Fibroblast of villous mesenchyme (primary cell): ENCODE results near the gene CTSZ.

DNA sequence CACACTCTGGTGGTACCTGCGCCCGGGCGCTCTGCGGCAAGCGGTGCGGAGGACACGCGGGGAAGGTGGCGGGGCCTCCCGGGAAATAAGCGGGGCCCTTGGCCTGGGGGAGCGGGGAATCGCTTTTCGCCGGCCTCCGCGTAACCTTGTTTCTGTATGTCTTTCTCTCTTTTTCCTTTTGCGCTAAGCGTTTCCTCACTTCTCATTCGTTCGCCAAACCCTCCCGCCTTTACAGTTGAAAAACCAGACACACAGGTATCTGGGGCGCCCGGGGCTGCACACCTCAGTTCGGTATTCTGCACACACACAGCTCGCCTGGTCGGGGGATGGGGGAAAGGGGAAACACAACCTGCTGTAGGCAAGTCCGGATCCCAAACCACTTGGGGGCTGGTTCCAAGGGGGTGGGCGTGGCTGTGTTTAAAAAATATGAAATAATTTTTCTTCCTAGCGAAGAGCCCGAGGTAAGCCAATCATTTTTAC, 35.2 kb upstream of the GNAS start:
- CAGE, long polyA plus RNA: no peak

DNA sequence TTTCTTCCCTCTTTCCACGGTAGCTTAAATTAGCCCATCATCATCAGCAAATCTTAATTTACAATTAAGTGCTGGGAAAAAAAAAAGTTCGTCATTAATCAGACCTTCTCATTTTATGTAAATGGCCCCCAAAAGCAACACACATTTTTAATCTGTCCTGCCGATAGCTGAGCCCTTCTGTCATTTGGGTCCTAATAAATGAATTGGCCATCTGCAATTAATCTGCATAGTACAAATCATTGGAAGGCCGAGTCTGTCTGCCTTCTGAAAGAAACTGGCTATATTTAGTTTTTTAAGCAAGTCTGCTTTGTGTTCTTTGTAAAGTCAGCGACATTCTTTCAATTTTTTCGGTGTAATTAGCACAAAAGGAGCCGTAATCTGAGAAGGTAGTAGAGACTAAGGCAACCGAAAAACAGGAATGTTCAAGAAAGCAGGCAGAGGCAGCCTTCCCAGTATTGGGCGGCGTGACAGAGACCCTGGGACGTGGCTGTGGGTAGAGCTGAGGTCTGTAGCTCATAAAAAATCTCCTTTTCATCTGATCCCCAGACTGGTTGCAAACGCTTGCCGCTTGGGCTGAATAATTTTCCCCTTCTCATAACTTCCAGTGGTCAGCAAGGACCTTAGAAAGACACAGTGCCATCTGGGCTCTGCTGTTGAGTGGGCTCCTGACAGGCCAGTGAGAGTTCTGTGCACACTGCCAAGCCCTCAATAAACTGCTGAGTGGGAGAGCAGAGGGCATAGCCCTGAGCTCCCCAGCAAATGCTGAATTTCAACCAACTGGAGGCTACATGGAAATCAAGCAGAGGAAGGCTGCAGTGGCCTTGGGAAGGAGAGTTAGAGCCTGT, 8.0 kb upstream of the GNAS start:
- CAGE, long polyA plus RNA: no peak

DNA sequence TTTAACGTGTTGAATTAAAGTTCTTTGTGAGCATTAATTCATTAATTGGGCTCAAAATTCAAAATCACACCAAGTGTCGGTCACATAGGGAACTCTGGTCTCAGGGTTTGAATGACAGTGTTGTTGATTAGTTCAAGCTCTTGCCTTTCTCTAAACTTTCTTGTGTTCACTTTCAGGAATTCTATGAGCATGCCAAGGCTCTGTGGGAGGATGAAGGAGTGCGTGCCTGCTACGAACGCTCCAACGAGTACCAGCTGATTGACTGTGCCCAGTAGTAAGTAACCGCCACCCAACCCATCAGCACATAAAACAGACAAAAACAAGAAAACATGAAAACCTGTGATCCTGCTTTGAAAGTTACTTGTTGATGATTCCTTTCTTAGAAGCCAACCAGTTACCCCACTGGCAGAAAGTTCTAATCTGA, 14.0 kb downstream of the GNAS start:
- CAGE, long polyA plus RNA: no peak

- CAGE, long polyA plus RNA: no peak
Measured at GRCh38 chr20:58987733-58988414, 6.8 kb downstream of the NELFCD start.

DNA sequence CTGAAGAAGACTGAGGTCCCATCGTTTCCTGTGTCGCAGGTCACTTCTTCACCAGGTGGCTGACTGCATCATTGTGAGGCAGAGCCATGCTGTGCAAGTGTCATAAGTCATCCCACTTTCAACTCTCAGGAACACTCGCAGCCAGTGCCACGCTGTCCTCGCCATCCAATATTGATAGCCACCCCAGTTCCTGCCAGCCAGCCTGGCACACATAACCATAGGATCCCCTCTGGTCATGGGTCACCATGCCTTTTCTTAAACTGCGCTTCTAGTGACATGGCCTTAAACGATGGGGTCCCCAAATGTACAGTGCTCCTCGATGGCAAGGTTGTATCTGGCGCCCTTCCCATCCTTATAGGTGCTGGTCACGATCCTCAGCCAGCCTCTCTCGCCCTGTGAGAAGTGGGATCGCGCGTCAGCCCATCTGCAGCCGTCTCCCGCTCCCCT, 11.7 kb downstream of the CTSZ start:
- CAGE, long polyA plus RNA: no peak

GRCh38 chr20:59006563-59007655, at the start of gene CTSZ:
Gene CTSZ, minus strand, starts transcription at chr20:59007254.
- CAGE, long polyA plus RNA: start-site peak on the minus strand at chr20:59007213-59007289, 224 and 1,034 reads in 2 replicates

- CAGE, long polyA plus RNA: no peak
Measured at GRCh38 chr20:59063756-59064132, 21.2 kb upstream of the PRELID3B start.

DNA sequence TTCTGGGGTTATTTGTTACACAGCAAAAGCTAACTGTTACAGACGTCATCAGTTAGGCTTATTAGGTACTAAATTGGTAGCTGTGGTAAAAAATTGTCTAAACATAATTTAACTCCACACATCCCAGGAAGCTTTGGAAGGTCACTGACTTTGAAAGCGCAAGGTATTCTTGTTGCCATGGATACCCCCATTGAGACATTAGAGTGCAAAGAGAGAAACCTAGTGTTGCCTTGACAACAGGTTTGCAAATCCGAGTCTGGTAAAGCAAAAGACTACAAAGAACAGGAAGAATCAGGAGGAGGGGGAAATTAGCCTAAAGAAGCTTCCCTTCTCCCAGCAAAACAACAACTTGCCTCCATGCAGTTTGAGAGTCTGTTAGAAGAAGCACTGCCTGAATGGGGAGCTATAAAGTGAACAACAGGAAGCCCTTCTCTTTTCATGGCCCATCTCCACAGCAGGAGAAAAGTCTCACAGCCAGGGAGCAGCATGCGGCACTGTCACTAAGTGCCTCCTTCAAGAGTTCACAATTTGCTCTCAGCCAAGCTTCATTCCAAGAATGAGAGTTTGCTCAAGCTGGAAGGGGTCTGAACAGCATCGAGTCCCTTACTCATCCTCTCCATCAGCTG, 41.6 kb upstream of the ZNF831 start:
- CAGE, long polyA plus RNA: no peak

GRCh38 chr20:59151624-59152257, 11.9 kb upstream of the ZNF831 start:
- CAGE, long polyA plus RNA: no peak

GRCh38 chr20:59164626-59165482, 1.2 kb downstream of the ZNF831 start:
- CAGE, long polyA plus RNA: no peak

GRCh38 chr20:59177680-59178429, 14.2 kb downstream of the ZNF831 start:
- CAGE, long polyA plus RNA: no peak

DNA sequence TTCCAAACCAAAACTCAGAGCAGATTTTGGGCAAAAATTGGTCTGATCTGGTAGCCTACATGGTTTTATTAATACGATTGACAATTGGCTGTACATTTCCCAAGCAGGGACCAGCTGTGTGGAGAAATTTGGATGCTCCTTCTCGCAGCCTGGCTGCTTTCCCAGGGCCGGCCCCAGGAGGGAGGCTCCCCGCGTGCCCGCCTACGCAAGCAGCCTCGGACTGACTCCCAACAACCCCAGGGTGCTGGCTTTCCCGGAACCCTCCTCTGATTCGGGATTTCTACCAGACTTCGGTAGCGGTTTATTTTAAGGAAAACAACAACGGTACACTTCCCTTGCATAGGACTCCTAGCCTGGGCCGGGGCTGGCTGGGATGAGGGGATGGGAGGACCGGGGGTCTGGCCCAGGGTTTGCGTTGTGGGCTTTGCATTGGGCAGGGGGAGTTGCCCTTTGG, 20.9 kb upstream of the PHACTR3 start:
- CAGE, long polyA plus RNA: no peak

GRCh38 chr20:61254766-61255426, 2.8 kb downstream of the CDH4 start:
- CAGE, long polyA plus RNA: no peak

- CAGE, long polyA plus RNA: no peak
Measured at GRCh38 chr20:61436024-61437002, 184.3 kb downstream of the CDH4 start.

- CAGE, long polyA plus RNA: no peak
Measured at GRCh38 chr20:61659660-61660118, 406.0 kb downstream of the TAF4 start.

DNA sequence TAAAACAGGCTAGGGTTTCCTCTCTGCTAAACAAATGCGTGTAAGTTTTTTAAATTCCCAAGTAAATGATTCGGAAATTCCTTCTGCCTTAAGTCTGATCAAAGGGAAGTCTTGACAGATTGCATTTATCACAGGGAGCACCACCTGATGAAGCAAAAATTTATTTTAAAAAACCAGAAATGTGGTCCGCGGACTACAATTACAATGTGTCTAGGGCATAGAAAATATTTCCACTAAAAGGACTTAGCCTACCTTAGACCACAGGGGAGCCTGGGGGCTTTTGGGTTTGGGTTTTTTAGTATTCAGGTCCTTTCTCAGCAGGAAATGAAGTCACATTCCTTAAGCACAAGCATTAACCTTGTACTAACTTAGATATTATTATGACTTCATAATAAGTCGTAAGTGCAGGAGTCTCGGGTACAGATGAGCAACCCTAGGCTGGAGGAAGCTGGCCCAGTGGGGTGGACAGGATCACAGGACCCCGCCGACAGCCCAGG, 378.0 kb downstream of the TAF4 start:
- CAGE, long polyA plus RNA: no peak

GRCh38 chr20:62010976-62011302, 54.7 kb downstream of the TAF4 start:
- CAGE, long polyA plus RNA: no peak

- CAGE, long polyA plus RNA: no peak
Measured at GRCh38 chr20:62012718-62013249, 52.9 kb downstream of the TAF4 start.

DNA sequence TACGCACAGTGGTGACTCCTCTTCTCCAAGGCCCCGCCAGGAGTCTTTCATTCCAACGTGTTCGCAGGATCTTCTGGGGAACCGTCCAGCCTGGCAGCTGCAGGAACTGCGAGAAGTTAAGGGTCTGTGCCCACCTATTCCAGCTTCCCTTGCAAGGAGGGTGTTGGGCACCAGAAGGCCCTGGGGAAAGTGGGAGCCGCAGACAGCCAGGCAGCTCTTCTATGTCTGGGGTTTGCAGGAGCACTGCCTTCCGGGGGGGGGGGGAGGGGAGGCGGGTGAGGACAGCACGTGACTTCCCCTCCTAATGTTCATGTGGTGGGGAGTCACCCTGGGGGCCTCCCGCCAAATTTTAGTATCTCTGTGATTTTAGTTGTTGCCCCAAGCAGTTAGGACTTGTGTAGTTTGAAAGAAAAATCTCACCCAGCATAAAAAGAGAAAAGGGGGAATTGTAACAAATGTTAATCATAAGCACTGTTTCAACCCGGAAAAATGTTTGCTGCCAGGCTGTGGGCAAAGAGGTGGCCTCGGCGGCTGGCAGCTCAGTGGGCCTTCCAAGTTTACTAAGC, 2.2 kb upstream of the TAF4 start:
- CAGE, long polyA plus RNA: no peak

GRCh38 chr20:62117474-62118322, 4.6 kb upstream of the LSM14B start:
- CAGE, long polyA plus RNA: no peak